Bronchus fibroblast of lung (primary cell): ENCODE measurements around the gene PLEKHJ1.

GRCh38 chr19:1904349-1905016, 716 bp upstream of the ADAT3 start:
- RAMPAGE, long total RNA, result no peak

- RAMPAGE, long total RNA, result no peak
These were observed 13.4 kb downstream of the CSNK1G2 start for GRCh38 chr19:1954163-1954896.

DNA sequence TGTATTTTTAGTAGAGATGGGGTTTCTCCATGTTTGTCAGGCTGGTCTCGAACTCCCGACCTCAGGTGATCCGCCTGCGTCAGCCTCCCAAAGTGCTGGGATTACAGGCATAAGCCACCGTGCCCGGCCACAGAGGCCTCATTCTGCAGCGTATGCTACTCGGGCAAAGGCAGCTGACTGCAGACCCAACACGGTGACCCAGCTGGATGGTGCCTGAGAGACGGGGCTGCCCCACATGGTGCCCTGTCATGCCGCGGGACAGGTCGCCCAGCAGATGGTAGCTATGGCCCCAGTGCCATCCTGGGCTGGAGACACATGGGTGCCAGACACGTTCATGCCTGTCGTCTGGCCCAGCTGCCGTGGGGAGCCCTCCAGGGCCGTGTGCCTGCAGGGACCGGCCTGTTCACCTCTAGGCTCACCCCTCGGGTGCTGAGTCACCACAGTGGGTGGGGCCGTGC, 36.0 kb downstream of the CSNK1G2 start:
- RAMPAGE, long total RNA, result no peak

DNA sequence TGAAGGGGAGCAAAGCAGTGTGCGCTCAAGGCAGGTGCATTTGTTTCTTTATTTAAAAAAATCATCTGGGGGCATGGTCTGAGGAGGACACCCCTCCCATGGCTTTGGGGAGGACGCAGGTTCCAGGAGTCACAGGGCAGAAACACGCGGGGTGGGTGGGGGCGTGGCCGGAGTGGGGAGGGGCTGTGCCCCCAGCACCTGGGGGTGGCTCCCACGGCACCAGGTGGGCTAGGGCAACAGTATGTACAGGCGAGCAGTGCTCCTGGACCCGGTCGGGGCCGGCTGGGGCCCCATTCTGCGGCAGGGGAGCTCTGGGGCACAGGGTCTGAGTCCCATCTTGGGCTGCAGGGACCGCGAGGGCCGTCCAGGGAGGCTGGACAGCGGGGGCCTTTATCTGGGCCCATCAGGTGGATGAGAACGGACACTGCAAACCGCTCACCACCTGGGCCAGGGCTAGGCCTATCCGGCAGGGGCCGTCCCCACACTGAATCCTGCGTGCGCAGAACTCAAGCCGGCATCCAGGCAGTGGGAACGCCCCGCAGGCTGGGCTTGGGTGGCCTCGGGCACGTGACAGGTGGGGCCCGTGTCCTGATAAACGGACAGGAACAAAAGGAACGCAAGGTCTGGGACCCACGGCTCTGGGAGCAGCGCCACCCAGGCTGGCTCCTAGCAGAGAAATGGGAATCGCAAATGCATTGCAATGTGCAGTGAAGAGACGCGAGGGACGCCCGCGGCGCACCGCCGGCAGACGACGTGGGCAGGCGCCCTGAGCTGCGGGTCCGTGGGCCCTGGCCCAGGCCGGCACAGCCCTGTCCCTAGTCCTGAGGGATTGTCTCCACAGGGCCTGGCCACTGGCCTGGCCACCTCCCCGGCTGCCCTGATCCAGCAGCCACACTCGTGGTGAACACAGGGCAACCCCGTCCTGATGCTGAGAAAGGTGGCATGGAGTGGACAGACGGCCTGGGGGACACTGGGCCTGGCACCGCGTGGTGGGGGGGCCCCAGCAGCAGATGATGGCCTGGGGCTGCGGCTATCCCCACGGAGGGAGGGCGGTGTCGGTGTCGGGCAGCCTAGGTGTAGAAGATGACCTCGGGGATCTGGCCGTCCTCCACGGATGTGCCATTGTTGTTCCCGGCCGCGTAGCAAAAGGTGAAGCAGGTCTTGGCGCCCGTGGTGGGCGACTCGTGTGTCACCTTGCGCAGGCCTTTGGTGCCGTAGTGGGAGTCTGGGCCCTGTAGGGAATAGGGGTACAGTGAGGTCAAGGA, 29.7 kb downstream of the BTBD2 start:
- RAMPAGE, long total RNA, result no peak

GRCh38 chr19:2035346-2036070, 15.5 kb downstream of the MKNK2 start:
- RAMPAGE, long total RNA, result no peak

- RAMPAGE, long total RNA, result no peak
These were observed 11.5 kb downstream of the MKNK2 start for GRCh38 chr19:2039418-2039975.

GRCh38 chr19:2046031-2046995, 4.7 kb downstream of the MKNK2 start:
- RAMPAGE, long total RNA, result no peak

- RAMPAGE, long total RNA, result no peak
These were observed 444 bp downstream of the MKNK2 start for GRCh38 chr19:2050519-2051080.

DNA sequence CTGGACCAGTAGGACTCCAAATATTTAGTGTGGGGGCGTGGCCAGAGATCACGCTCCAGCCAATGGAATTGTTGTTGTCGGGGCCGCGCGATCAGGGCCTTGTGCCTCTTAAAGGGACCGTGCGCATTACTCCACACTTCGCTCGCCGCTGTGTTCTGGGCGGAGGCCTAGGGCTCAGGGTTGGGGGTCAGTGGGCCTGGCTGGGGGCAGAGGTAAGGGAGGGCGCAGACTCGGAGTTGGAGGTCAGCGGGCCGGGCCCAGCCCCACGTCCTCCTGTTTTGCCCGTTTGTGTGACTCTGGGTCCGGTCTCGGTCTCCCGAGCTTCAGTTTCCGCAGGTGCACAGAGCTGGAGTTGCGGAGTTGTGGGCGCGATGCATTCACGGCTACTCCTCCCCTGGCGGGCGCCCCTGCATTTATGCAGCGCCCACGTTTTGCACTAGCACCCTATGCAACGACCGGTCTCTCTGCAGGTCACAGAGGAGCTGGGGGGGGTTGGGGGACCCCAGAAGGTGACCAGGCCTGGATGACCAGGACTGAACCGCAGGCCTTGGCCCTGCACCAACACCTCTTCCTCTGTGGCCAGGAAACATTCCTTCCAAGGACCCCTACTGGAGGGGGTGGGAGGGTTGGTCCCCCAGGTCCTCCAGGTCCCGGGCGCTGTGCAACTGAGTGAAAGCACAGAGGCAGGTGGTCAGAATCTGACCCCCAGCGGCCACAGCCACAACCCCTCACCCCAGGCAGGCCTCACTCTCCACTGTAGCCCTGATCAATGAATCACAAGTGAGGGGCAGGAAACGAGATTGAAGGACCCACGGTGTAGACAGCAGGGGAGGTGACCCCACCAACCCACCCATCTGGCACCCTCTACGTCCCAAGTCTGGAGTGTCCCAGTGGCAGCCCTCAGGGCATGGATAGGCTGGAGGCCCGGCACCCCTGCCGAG, 10.8 kb upstream of the MKNK2 start:
- RAMPAGE, long total RNA, result no peak

- RAMPAGE, long total RNA, result no peak
These were observed 4.5 kb downstream of the IZUMO4 start for GRCh38 chr19:2100865-2102016.

- RAMPAGE, long total RNA, result no peak
These were observed 1.3 kb downstream of the AP3D1 start for GRCh38 chr19:2149722-2150836.

- RAMPAGE, long total RNA, result no peak
These were observed 16.1 kb downstream of the DOT1L start for GRCh38 chr19:2179745-2180255.

GRCh38 chr19:2186099-2187053, 22.6 kb downstream of the DOT1L start:
- RAMPAGE, long total RNA, result no peak

GRCh38 chr19:2210065-2210711, 25.9 kb downstream of the PLEKHJ1 start:
- RAMPAGE, long total RNA, result no peak

- RAMPAGE, long total RNA, result start-site peak on the minus strand at chr19:2236256-2236344, 395 and 637 reads in 2 replicates
These were observed at the start of gene PLEKHJ1 for GRCh38 chr19:2236107-2236965. TSS of gene PLEKHJ1 (minus strand) at chr19:2236329.

DNA sequence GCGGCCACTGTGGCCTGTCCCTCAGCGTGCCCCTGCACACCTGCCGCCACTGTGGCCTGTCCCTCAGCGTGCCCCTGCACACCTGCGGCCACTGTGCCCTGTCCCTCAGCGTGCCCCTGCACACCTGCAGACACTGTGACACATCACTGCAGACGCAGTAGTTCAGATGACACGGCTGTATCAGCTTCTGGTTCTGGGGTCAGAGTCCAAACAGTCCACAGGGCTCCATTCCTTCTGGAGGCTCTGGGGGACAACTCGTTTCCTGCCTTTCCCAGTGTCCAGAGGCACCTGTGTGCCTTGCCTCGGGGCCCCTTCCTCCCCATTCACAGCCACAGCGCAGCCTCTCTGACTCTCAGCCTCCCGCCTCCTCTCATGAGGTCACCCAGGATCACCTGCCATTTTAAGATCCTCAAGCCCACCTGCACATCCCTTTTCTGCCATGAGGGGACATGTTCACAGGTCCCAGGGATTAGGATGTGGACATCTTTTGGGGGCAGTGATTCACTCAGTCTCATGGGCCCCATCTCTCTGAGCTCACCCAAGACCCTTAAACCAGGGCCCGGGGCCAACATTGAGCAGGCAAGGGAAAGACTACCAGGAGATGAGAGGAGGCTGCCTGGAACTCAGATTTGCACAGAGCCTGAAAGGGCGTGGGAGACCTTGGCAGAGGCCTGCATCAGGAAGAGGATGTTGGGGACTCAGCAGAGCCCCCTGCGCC, 5.6 kb downstream of the SF3A2 start:
- RAMPAGE, long total RNA, result no peak

DNA sequence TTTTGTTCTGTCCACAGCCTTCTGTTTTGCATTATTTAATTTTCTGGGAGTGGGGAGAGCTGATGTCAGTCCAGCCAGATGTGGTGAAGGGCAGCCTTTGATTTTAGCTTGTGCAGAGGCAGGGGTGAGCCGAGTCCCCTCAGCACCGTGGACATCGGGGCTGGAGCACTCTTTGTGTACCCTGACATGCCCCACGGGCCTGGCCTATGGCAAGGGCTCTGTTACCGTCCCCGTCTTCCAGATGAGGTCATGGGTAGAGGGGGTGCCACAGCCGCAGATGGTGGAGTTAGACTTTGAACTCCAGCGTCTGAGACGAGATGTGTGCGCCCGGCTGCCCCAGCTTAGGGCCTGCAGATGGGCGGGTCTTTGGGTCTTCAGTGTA, 5.4 kb upstream of the AMH start:
- RAMPAGE, long total RNA, result no peak

GRCh38 chr19:2289042-2290404, 7.5 kb upstream of the PEAK3 start:
- RAMPAGE, long total RNA, result no peak

DNA sequence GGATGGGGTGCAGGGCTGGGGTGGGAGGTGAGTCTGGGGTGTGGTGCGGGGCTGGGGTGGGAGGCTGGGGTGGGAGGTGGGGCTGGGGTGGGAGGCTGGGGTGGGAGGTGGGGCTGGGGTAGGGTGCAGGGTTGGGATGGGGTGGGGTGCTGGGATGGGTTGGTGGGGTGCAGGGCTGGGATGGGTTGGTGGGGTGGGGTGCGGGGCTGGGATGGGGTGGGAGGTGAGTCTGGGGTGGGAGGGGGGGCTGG, 992 bp downstream of the TMPRSS9 start:
- RAMPAGE, long total RNA, result no peak

DNA sequence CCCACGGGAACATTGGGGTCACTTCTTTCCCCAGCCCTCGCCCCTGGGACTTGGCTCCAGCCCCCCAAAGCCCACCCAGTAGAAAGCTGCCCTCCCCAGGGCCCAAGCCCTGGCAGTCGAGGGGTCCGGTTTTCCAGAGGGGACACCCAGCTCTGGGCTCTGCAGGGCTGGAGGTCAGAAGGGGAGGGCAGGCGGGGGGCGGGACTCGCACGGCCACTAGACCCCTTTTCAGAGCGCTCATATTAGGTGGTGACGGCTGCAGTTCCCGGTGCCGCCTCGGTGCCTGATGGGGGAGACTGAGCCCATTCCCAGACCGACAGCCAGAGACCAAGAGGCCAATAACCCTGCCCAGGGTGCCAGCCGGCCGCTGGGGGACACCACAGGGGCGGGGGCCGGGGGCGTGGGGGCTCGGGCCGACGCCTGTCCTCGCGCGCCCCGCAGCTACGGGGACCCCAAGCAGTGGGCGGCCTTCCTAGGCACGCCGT, 2.8 kb downstream of the TIMM13 start:
- RAMPAGE, long total RNA, result no peak